Astrocyte (in vitro differentiated cells and primary cell): ENCODE data around the genes TMEM272 and PRR20A.

DNA sequence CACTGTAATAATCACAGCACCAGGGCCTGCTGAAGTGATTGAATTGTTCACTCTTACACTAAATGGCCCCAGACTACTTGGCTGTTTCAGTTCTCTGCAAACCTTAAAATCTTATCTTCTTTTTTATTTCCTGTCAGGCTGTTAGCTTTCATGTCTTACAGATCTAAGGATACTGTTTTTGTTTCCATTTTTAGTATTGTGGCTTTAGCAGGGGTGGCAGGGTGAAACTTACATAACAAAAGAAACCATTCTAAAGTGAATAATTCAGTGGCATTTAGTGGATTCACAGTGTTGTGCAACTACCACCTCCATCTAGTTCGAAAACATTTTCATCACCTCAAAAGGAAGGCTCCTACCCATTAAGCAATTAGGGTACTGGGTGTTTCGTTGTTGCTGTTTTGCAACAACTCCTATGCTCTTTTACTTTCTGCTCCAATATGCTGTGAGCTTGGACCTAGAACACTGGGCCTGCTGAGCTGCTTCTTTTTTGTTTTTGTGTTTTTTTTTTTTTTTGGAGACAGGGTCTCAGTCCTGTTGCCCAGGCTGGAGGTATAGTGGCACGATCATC, 19.8 kb downstream of the TMEM272 start:
- PRO-cap = no peak
- RRBS, 2 experiments = no CpG with 5 or more reads among the region's 3 CpGs

DNA sequence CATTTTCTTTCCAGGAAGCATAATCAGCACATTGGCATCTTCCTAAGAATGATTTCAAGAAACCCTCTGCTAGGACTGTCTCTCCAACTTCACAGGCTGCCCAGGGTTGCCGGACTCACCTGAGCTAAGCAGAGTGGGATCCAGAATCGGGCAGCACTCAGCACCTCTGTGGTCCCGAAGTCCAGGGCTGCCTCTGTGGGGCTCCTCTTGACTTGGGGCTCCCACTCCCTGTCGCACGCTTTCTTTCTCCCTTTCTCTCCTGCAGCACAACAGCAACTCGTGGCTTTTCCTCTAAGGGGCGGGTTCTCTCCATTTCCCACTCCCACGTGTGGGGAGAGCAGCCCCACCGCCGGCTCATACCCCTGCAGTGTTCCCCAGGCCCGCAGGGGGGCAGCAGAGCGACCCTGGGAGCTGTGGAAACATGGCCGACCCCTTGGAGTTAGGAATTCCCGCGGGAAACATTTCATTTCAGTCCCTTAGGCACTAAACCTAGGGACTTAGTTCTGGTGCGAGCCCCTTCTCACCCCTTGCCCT, at the start of gene TMEM272:
Gene TMEM272, minus strand, starts transcription at position 281 of the 534 bp plus-strand sequence.
- PRO-cap = no peak
- RRBS, 2 experiments = no CpG with 5 or more reads among the region's 16 CpGs

GRCh38 chr13:51962036-51962453, 49.2 kb downstream of the ATP7B start:
- PRO-cap = no peak
- RRBS, 2 experiments = no CpG with 5 or more reads among the region's 5 CpGs

DNA sequence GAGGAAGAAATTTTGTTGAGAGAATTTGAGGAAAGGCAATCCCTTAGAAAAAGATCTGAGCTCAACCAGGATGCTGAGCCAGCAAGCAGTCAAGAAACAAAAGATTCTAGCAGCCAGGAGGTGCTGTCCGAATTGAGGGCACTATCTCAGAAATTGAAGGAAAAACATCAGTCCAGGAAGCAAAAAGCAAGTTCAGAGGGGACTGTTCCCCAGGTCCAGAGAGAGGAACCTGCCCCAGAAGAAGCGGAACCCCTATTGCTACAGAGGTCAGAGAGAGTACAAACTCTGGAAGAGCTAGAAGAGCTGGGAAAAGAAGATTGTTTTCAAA, 5.5 kb downstream of the UTP14C start:
- PRO-cap = no peak
- RRBS, 2 experiments = no CpG with 5 or more reads among the region's 2 CpGs

GRCh38 chr13:52454389-52454865, 851 bp upstream of the CKAP2 start:
- PRO-cap = no peak
- RRBS, 2 experiments = no CpG with 5 or more reads among the region's 9 CpGs

- PRO-cap = no peak
- RRBS, 2 experiments = no CpG with 5 or more reads among the region's 6 CpGs
Observed at GRCh38 chr13:52921018-52921612, 72.7 kb upstream of the PCDH8 start.

DNA sequence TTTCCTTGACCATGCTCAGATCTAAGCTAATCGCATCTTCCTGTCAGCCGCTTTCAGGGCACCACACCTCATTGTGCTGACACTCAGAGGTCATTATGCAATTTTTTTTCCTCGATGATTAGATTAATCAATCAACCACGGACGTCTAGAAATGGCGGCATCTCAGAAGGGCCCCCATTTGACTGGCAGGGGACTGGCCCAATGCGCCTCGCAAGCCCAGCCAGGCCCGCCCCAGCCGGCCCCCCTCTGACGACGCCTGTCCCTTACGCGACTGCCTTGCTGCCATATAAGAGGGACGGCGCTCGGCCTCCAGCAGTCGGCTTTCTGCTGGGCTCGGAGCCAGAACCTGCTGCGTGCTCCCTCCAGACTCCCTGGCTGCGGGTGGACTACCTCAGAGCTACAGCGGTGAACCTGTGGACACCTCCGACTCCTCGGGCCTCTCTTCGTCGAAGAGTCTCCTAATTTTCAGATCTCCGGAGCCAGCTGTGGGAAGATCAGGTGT, at the start of gene PRR20A:
Gene PRR20A, plus strand, starts transcription at position 285 of the 502 bp plus-strand sequence.
- PRO-cap = no peak
- RRBS, 2 experiments = no CpG with 5 or more reads among the region's 27 CpGs

DNA sequence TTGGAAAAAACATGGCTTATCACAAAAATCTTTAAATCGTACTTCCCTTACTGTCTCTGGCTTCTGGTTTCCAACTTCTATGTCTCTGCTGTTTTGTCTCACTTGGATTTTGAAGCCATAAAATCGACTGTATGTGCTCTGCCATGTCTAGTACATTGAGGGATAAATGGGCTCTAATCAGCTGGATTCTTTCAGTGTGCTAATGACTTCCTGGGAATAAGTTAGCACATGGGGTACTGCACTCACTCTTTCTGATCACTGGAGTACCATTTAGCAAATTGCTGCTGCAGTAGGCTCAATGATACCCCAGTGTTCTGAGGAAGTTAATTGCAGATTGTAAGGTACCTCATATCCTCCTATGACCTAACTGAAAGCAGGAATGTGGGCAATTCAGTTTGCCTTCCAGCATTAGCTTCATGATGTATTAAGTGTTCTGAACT, 229.2 kb downstream of the PCDH17 start:
- PRO-cap = no peak
- RRBS, 2 experiments = no CpG with 5 or more reads among the region's 2 CpGs

GRCh38 chr13:61665557-61665792, 249.8 kb upstream of the PCDH20 start:
- PRO-cap = no peak
- RRBS, 2 experiments = no CpG with 5 or more reads among the region's 3 CpGs

DNA sequence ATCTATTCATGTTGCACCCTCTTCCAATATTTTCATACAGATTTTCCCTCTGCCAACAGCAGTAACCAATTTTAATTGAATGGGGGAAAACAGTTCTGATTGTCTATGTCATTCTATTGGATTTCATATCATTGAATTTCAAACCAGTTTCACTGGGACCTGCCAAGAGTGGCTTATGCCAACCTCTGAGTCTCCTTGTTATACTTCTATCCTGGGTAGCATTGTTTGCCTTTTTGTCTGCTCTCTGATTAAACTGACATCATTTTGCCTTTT, 1289.6 kb downstream of the PCDH9 start:
- PRO-cap = no peak

DNA sequence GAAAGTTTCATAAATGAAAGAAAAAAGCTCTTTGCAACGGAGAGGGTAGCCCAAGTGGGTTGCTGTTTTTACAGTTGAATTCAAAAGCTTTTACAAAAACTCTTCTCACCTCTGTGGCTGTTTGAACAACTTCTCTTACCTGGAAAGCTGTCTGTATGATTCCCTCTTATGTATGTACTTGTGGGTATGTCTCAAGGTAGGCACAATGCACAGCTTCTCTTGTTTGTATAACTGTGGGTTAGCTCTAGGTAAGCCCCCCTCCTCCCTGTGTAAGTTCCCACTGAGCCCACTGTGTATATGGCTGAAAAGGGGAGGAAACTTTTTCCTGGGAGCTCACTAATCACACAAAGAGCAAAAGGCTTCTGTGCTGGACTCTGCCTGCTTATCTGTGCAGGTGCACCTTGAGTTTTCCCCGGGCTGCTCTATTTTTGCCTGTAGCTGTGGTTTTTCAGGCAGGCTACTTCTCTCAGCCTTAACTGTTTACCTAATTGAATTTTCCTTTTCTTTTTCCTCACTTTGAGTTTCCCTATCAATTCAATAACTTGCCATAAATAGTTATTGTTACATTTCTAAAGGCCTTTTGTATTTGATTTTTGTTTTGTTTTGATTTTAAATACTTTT, 424.3 kb downstream of the KLHL1 start:
- PRO-cap = no peak
- RRBS, 2 experiments = no CpG with 5 or more reads among the region's 2 CpGs

GRCh38 chr13:71475617-71476055, 391.4 kb downstream of the DACH1 start:
- PRO-cap = no peak
- RRBS, 2 experiments = no CpG with 5 or more reads among the region's 4 CpGs

DNA sequence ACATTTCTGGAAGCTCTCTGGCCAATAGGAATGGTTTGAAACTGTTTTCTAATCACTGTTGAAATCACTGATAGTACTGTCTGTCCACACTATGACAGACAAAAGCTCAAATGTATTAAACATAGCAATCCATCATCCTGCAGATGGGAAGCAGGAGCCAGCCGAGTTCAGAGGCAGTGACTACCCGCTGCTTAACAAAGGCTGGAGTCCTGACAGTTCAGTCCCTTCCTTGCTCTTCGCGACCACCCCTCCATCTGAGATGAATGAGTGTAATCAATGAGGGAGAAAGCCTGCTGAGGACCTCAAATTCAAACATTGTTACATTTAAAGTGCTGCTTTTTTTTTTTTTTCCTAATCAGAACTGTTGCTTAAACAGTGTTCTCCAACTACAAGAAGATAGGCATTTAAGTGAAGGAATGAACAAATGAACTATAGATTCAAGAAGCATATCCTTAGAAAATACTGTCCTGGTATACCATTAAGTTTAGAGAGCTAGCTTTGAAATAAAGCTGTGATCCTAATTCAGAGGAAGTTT, 14.9 kb downstream of the DACH1 start:
- PRO-cap = no peak
- RRBS, 2 experiments = no CpG with 5 or more reads among the region's 4 CpGs

GRCh38 chr13:71864913-71865715, 1.9 kb downstream of the DACH1 start:
- PRO-cap = no peak
- RRBS, 2 experiments = under 1 to 2% methylated on average over 21 to 39 of the region's 66 CpGs

DNA sequence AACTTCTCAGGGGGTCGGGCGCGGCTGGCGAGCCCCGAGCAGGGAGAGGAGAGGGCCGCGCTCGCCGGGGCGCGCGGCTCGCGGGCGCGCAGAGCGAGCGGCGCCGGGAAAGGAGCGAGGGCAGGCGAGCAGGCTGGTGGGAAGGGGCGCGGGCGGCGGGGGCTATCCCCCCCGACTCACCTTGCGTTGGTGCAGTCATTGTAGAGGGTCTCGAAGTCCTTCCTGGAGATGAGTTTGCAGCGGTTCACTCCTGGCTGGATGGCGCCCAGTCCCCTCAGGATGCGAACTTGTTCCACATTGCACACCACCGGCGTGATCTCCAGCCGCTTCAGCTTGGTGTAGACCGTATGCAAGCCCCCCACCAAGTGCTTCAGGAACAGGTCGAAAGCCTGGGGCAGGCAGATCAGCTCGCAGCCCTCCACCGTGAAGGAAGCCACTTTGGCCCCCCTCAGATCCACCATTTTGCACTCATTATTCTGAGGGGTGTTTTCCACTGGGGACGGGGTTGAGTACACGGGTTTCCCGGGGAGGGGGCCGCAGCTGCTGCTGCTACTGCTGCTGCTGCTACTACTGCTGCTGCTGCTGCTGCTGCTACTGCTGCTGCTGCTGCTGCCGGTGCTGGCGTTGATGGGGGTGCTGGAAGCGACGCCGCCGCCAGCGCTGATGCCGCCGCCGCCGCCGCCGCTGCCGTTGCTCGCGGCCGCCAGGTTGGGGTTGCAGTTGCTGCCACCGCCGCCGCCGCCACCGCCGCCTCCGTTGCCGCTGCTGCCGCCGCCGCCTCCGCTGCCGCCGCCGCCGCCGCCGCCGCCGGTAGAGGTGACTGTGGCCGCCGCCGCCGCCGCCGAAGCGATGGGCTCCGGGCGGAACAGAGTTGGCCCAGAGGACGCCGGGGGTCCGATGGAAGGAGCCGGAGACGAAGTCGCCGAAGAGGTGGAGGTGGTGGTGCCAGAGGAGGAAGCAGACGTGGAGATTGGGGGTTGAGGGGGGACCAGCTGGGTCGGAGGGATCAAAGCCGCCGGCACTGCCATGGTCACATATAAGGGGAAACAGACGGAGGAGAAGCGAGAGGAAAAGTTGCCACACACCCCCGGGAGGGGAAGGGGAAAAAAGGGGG, 905 bp downstream of the DACH1 start:
- PRO-cap = no peak
- RRBS, 2 experiments = 2 to 3% methylated on average over 26 to 36 of the region's 103 CpGs

- PRO-cap = no peak
- RRBS, 2 experiments = 3 to 7% methylated on average over 5 to 9 of the region's 52 CpGs
Observed at GRCh38 chr13:72726554-72727473, 615 bp downstream of the MZT1 start.

DNA sequence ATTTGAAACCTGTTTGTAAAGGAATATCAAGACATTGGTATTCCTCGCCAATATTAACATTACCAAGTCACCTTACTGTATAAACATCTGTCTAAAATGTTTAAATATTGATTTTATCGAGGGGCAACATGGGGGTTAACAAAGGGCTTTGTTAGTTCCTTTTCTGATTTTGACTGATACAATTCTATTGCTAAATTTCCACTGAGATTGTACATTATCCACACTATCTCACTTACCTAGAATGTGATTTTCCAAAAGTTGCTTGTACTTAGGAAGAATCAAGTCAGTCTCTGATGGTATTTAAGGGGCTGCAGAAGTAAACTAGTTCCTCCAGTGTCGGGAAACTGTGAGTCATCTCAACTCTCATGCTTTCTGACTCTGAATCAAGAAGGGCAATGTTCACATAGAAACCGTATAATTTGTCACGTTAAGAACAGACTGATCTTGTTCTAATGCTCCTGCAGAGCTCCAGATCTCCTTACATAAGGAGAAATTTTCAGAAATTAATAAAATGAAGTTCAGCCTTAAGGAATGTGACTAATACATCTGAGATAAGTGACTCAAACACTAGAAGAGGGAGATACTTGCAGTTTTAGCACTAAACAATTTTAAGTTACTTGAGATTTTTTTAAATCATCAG, 369.3 kb downstream of the KLF5 start:
- PRO-cap = no peak
- RRBS, 2 experiments = no CpG with 5 or more reads among the region's 5 CpGs

GRCh38 chr13:74168402-74168838, 1109.6 kb downstream of the KLF5 start:
- PRO-cap = no peak
- RRBS, 2 experiments = no CpG with 5 or more reads among the region's 6 CpGs

GRCh38 chr13:75225837-75226730, 255.9 kb downstream of the TBC1D4 start:
- PRO-cap = no peak
- RRBS, 2 experiments = no CpG with 5 or more reads among the region's 15 CpGs

DNA sequence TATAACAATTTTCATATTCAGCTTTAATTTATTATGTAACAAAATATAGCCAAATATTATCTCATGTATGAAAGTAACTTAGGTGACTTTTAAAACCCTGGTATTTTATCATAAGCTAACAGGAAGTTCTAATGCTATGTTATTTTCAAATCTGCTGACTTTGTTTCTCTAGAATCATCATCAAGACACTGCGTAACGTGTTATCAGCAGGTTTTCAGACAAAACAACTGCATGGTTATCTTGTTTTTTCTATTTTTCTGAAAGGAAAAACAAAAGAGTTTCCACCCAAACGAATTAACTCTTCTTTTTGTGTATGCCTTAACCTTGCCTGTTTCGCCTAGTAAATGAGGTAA, 156.3 kb downstream of the TBC1D4 start:
- PRO-cap = no peak
- RRBS, 2 experiments = no CpG with 5 or more reads among the region's 4 CpGs